ENCODE measurements around the genes CNN1 and ZNF844.

DNA sequence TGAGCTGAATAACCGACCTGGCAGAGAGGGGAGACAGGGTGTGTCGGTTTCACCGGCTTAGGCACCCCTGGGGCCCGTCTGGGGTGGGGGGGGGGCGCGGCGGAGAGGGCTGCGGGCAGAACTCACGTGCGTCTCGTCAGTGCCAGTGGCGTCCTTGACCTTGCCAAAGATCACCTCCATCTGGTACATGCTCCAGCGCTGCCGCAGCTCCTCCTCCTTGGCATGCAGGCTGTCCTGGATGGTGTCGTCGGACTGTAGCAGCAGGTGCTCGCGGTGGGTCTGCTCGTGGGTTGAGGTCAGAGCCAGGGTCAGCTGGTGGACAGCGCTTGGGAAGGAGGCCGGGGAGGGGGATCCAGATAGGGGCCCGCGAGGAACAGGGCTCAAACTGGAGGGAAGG, 4.6 kb upstream of the RGL3 start:
- PRO-cap: no peak

DNA sequence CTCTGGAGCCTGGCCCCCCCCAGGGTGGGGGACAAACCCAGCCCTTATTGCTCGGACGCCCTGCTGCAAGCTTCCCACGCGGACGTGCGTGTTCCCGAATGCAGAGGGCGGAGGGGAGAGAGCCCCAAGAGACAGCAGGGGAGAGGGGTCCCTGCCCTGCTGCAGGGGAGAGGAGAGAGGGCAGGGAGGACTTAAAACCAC, 16.3 kb downstream of the PRKCSH start:
- PRO-cap: no peak

DNA sequence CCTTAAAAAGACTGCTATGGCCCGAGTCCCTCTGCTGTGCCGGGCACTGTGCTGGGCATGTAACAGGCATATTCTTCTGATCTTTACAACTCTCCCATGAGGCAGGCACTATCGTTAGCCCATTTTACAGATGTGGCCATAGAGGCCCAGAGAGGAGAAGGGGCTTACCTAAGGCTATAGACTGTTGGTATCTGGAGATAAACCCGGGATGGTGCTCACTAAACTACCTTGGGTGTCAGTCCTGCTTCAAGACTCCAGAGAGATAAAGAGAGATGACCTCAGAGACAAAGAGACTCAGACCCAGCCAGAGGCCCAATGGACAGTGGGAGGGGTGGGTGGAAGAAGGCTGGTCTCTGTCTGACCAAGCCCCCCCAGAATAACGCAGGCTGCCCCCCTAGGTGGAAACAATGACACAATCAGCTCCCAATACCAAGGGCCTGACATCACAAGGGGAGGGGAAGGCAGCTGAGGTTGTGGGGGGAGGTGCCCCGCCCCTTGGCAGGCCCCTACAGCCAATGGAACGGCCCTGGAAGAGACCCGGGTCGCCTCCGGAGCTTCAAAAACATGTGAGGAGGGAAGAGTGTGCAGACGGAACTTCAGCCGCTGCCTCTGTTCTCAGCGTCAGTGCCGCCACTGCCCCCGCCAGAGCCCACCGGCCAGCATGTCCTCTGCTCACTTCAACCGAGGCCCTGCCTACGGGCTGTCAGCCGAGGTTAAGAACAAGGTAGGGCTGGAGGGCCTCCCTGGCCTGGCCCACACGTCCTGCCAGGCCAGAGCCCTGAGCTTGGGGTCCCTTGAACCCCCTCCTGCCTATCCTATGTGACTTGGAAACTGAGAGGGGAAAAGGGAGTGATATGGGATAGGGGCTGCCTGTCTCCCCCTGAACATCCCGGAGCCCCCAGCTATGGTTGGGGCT, at the start of gene CNN1:
CNN1 (plus strand) TSS at position 585 of the 916 bp plus-strand sequence.
- PRO-cap: no peak

DNA sequence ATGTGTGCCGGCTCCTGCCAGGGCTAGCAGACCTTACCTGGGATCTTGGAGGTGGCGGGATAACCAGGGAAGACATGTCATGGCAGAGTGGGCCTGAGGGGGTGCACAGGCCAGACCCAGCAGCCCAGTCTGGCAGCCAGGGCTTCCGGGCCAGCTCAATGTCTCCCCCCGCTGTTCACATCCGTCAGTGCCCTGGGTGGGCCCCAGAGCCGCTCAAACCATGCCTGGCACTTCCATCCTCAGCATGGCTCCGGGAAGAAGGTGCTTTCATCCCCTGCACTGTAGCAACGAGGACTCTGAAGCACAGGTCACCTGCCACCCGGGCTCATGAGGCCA, 7.1 kb downstream of the ELOF1 start:
- PRO-cap: no peak

- PRO-cap: no peak
Observed at GRCh38 chr19:11617504-11618625, 20.6 kb downstream of the ZNF627 start.

- PRO-cap: unidirectional peak, minus-strand start at chr19:11673910
Observed at GRCh38 chr19:11673757-11674247, 64.9 kb downstream of the ZNF823 start.

GRCh38 chr19:11832308-11832814, 16.2 kb upstream of the ZNF439 start:
- PRO-cap: no peak

GRCh38 chr19:11848904-11849751, 602 bp downstream of the ZNF439 start:
- PRO-cap: no peak

DNA sequence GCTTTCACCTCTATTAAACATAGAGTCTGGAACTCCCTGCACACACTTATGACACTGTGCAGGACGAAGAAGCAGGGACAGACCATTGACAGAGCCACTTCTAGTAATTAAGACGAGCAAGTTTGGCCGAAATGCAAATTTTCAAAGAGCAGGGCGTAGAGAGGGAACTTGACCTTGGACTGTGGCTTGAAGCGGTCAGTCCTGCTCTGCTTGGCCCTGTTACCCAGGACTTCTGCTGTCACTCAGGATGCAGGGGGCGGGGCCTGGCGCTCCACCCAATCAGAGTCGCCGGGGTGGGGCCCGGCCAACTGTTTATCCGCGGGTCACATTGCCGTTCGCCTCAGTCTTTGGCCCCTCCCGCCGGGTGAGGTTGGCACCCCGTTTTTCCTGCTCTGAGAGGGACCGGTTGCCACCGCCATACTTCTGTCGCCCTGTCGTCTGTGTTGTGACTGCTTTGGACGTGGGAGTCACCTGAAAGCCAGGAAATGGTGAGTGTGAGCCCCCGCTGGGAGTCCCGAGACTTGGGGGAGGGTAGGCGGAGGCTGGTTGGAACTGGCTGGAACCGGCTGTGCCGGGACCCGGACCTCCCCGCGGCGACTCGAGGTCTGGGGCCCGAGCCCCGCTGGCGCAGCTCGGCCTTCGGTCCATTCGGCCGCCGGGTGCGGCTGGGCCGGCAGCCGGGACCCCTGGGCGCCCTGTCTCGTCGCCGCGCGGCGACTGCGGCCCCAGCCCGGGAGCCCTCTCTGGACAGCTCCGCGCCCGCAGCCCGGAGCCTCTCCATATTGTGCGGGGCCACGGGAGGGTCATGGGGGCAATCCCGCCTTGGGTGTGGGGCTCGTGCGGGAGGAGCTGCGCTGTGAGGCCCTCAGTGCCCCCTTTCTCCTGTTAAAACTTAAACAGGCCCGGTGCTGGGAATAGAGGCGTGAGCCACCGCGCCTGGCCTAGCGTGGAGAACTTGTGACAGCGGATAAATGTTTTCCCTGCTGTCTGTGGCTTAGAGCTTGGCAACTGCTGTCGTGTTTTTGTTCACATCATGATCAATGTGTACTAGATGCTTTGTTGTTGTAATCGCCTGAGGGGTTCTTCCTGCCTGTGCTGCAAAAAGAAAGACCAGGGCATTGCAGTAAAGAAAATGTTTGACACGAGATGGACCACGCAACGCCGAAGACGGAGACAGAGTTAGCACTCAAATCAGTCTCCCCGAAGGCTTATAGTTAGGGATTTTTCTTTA, at the start of gene ZNF844:
ZNF844 (plus strand) TSS at position 343 of the 1,231 bp plus-strand sequence.
- PRO-cap: unidirectional peak, plus-strand start at position 343 of the sequence

- PRO-cap: no peak
Observed at GRCh38 chr19:12133112-12133658, 7.0 kb downstream of the ZNF20 start.

- PRO-cap: no peak
Observed at GRCh38 chr19:12513481-12514272, 29.1 kb upstream of the ZNF709 start.

DNA sequence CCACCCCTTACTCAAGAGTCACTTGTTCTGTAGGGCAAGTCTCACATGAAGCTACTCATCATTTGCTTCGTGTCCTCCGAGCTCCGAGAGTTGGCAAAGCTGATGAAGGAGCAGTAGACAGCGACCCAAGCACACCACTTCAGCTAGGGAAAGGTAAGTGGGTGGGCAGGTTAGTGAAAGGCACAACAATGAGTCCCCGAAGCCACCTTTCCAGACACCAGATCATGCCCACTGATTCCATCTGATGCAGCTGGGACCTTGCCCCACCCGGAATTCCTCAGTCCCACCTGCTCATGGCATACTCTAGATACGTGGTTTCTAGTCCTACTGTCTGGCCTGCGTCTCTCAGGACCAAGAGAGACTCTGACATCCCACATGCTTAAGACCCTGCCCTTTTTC, 741 bp downstream of the WDR83OS start:
- PRO-cap: no peak

DNA sequence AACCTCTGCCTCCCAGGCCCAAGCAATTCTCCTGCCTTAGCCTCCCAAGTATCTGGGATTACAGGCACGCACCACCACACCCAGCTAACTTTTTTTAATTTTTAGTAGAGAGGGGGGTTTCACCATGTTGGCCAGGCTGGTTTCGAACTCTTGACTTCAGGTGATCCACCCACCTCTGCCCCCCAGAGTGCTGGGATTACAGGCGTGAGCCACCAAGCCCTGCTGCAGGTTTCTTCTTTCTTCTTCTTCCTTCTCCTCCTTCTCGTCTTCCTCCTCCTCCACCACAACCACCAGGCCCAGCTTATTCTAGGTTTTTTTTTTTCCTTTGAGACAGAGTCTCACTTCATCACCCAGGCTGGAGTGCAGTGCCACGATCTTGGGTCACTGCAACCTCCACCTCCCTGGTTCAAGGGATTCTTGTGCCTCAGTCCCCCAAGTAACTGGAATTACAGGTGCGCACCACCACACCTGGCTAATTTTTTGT, 7.1 kb downstream of the BEST2 start:
- PRO-cap: unidirectional peak, minus-strand start at position 267 of the sequence

- PRO-cap: no peak
Observed at GRCh38 chr19:12774546-12774973, 792 bp downstream of the HOOK2 start.

DNA sequence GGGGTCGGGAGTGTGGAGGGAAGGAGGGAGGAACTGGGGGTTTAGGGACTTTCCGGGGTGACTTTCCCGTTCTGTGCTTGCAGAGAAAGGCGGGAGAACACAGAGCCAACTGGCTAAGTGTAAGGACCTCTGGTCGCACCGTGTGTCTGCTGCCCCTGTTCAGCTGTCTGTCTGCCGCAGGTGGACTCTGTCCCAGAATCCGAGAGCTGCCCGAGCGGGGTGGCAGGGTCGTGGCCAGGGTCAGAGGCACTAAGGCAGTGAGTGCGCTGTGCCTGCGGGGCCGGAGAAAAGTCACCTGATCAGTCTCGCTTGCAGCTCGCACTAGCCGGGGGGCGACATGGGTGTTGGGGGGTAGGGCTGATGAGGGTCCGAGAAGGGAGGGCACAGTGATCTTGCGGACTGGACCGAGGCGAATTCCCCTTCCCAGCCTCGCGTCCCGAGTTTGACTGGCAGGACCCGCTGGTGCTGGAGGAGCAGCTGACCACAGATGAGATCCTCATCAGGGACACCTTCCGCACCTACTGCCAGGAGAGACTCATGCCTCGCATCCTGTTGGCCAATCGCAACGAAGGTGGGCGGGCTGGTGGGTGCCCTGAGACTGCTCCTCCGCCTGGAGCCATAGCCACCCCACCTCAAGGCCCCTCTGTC, 568 bp downstream of the GCDH start:
- PRO-cap: no peak

DNA sequence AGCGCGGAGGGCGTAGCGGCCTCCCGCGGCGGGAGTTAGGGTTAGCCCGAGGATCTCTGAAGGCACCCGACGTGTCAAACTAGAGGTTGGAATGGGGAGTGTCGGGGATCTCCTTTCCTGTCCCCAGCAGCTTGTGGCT, 384 bp downstream of the CALR start:
- PRO-cap: no peak

GRCh38 chr19:12953898-12955200, 2.7 kb downstream of the GADD45GIP1 start:
- PRO-cap: no peak

- PRO-cap: no peak
Observed at GRCh38 chr19:12975035-12975337, 5.6 kb downstream of the DAND5 start.

DNA sequence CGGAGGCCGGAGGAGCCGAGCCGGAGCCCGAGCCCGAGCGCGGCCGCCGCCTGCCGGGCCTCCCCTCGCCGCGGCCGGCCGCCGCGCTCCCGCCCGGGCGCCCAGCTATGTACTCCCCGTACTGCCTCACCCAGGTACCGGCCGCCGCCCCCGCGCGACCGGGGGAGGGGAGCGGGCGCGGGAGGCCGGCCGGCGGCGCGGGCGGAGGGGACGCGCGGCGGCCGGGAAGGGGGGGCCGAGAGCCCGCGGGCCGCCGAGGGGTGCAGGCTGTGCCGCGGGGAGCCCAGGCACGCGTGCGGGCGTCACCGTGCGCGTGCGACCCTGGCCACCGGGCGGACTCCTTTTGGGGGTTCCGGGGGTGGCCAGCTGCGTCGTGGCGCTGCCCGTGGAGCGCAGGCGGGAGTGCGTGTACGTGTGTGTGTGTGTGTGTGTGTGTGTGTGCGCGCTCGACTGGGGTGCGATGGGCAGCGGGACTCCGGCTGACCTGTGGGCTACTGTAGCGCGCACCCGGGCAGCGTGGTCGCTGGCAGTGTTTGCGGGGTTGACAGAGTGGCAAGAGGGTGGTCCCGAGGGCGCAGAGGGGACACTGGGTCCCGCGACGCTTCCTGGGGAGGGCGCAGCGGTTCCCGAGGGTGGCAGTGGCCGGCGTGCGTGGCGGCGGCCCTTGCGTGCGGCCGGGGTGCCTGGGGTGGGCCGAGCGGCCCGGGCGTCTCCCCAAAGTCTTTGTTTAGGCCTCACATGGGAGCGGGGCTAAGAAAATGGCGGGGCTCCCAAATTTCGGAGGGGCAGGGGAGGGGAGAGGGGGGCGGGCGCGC, 663 bp downstream of the NFIX start:
- PRO-cap: bidirectional peak, plus-strand start at position 238 of the sequence, minus-strand start at position 345 of the sequence; unidirectional peak, minus-strand start at position 725 of the sequence

- PRO-cap: no peak
Observed at GRCh38 chr19:13057096-13057559, 45.5 kb downstream of the LYL1 start.